Placental epithelial cell (primary cell): Measurements from ENCODE around the gene RGS13.

- CAGE, long polyA plus RNA = no peak
These were observed 68.5 kb upstream of the EDEM3 start for GRCh38 chr1:184822954-184823663.

DNA sequence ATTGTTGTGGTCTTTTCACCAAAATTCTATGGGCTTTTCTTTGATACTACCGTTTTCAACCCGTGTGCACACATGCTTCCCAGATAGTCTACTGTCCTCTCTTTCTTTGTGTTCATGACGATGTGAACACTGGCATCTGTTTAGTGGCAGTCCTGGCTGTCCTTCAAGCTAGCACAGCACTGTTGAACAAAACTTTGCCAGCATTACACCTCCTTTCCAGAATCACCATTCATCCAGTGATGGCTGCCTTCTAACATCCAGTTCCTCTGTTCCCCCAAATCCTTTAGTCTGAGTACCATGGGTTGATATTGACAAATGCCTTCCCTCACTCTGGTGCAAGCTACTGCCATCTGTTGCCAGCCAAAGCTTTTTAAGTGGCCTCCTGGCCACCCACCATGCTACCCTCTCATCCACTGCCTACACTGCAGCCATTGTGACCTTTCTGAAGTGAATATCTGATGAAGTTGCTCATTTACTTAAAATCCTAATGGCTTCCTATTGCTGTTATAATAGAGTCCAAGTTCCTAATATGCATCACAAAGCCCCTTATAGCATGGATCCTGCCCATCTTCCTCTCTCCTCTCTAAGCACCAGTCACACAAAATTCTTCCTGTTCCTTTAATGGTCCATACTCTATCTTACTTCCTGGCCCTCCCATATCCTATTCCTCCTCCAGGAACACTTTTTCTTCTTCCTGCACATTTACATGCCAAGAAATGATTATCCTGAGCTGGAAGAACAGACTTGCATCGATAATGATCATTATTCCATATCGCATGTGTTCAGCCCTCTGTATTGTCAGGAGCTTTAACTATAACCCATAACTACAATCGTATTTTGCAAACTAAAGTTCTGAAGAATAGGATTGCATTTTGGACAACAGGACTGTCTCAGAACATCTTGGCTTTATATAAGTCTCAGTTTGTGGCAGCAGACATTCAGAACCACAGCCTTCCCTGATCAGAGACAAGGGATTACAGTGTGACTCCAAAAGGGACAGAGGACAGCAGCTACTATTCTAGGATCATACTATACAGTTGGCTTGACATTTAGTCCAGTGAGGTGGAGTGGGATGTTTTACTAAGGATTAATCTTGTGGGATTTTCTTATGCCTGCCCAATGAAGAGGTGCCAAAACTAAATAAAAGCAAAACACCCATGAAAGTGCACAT lies 94.0 kb downstream of the NIBAN1 start:
- CAGE, long polyA plus RNA = no peak

GRCh38 chr1:184971530-184972231 lies 2.6 kb downstream of the NIBAN1 start:
- CAGE, long polyA plus RNA = no peak

DNA sequence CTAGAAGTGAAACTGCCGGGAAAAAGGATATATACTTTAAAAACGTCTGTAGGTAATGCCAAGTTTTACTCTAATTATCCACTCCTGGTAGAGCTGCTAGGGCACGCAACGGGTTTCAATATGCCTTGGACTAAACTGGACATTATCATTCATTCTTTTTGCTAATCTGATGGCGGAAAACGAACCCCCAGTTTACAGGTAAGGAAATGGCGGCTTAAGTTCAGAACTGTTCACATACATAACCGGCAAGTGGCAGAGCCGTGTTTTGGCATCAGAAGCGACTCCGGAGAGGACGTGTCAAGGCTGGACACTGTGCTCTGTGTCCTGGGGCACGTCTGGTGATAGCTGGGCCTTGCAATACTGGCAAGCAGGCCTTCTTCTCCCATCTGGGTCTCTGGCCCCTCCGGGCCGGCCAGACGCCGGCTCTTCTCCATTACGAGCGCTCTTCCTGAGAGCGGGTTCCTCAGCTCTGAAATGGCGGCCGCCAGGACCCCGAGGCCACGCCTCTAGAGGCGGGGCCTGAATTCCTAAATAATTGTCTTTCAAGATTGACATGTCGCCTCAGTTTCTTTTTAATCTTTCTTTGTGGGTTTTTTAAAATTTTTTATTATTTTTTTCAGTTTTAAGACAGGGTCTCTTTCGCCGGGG lies 8.9 kb downstream of the RNF2 start:
- CAGE, long polyA plus RNA = no peak

GRCh38 chr1:185316140-185316478 lies 934 bp downstream of the IVNS1ABP start:
- CAGE, long polyA plus RNA = no peak

DNA sequence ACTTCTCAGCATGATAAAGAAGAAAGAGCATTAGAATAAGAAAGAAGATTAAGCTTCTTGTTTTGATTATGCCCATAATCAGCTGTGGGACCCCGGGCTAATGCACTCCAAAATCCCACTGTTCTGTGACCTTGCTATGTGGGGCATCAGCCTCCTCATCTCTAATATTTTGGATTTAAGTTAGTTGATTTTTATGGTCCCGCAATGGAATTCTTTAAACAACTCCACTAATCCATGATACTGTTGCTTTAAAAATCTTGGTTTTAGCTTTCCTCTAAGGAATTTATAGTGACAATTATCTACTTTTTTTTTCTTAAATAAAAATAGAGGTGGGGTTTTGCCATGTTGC lies 57.6 kb upstream of the IVNS1ABP start:
- CAGE, long polyA plus RNA = no peak

DNA sequence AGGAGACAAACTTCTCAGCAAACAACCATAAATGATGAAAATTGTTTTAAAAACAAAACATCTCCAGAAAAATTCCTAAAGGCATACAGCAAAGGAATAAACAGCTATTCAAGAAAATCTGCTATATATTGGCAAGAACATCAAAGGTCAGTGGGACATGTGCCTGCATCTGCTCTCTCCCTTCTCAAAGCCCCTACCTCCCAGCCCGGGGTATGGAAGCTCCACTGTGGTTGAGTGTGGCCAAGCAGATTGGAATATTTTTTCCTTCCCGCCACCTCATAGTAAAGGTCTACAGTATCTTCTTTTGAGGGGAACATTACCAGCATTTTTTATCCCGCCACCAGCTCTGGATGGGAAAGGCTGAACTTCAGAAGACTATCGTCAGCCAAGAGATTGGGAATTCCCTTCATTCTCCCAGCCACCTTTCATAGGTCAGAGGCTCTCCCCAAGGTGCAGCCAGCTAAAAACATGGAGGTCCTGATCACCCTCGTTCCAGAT lies 1443.4 kb downstream of the PLA2G4A start:
- CAGE, long polyA plus RNA = no peak

- CAGE, long polyA plus RNA = no peak
These were observed 758 bp downstream of the RGS18 start for GRCh38 chr1:192158966-192159473.

GRCh38 chr1:192512568-192512868 lies 63.1 kb upstream of the RGS1 start:
- CAGE, long polyA plus RNA = no peak

- CAGE, long polyA plus RNA = no peak
These were observed 30.7 kb upstream of the RGS1 start for GRCh38 chr1:192544727-192545473.

DNA sequence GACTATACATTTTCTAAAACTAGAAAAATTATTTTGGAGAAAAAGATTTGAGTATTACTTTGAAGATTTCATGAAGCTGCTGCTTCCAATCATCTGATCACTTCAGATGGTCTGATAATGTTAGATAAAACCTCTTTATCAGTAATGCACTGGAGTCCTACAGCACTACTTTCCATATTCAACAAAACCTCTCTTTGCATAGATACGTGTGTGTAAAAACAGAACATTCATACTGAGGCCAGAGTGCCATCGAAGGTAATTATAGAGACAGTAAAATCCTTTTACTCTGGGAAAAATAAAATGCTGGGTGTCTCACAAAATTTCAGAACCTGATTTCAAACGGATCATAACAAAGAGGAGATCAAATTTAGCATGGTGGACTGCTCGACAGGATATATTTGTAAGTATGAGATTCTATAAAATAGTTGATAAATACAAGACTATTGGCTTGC lies at the start of gene RGS13:
Gene RGS13, plus strand, starts transcription at position 230 of the 452 bp plus-strand sequence.
- CAGE, long polyA plus RNA = no peak

- CAGE, long polyA plus RNA = no peak
These were observed 41.1 kb upstream of the RGS2 start for GRCh38 chr1:192767852-192768092.

DNA sequence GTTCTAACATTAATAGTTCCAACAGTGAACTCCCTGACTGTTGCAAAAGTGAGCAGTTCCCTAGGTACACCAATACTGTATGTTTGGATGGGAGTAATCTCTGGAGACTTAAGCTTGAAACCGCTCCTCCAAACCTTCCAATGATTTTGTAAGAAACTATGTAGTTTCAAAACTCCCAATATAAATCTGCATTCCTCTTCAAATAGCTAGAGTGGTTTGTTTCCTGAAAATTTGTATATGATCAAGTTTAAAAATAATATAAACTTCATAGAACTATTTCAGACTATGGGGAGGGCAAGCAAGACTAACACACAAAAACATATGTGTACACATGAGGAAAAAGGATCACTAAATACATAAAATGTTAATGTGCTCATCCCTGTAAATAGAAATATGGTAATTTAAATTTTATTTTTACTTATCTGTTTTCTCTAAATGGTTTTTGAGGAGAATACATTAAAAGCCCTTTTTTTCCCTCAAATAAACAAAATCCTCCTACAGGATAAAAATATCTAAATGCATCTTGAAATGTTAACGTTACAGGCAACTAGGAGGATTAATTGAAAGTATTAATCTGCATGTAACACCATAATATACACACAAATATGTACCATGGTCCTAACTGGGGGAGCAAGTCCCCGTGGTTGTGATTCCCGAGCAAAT lies 45.9 kb downstream of the UCHL5 start:
- CAGE, long polyA plus RNA = no peak

- CAGE, long polyA plus RNA = no peak
These were observed 16.3 kb downstream of the UCHL5 start for GRCh38 chr1:193042701-193043361.

- CAGE, long polyA plus RNA = no peak
These were observed 841.6 kb upstream of the B3GALT2 start for GRCh38 chr1:194028031-194028346.

GRCh38 chr1:195721390-195722143 lies 886.7 kb downstream of the KCNT2 start:
- CAGE, long polyA plus RNA = no peak

DNA sequence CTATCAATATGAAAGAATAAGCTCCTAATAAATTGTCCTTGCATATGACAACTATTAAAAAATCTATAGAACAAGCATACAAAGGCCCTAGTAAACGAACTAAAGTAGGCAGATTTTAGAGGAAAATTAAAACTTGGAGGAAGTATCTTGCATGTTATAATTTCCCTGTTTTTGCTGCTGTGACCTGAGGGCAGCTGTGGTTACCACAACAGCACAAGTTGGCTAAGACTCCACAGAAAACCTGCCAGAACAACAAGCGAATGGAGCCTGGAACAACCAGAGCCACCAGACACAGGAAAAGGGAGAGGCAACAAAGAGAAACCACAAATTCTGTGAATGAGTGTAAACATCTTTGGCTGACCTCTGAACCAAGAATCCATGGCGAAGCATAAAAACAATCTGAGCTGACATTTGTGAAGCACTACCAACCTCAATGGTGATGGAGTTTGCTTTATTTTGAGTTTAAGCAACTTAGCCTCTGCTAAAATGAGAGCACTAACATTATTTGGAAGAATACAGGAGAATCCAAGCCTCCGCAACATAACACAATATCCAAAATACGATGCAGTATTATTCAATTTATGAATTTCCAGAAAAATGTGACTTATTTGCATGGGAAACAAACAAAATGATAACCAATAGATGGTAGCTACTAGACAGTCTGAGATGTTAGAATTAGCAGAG lies 207.4 kb downstream of the KCNT2 start:
- CAGE, long polyA plus RNA = no peak

GRCh38 chr1:196450362-196451142 lies 157.7 kb downstream of the KCNT2 start:
- CAGE, long polyA plus RNA = no peak

GRCh38 chr1:196584518-196585283 lies 23.5 kb downstream of the KCNT2 start:
- CAGE, long polyA plus RNA = no peak

DNA sequence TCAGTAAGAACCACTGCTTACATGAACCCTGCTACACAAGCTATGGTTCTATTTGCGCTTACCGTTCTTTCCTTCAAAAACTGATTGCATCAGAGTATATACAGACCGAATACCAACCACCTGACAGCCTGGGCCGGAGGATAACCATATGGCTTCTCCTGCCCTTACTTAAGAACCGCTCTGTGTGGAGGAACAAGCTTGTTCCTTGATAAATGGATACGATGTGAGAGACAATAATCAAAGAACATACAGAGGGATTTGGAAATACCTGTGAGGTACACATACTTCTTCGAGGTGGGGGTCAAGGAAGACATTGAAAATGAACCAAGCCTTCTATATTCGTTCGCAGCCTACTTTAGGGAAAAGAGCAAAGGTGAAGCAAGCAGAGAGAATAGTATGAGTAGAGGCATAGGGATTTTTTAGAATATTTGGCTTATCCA lies 1.2 kb upstream of the KCNT2 start:
- CAGE, long polyA plus RNA = no peak